Fibroblast of villous mesenchyme (primary cell): ENCODE measurements around a stretch of chr16.

DNA sequence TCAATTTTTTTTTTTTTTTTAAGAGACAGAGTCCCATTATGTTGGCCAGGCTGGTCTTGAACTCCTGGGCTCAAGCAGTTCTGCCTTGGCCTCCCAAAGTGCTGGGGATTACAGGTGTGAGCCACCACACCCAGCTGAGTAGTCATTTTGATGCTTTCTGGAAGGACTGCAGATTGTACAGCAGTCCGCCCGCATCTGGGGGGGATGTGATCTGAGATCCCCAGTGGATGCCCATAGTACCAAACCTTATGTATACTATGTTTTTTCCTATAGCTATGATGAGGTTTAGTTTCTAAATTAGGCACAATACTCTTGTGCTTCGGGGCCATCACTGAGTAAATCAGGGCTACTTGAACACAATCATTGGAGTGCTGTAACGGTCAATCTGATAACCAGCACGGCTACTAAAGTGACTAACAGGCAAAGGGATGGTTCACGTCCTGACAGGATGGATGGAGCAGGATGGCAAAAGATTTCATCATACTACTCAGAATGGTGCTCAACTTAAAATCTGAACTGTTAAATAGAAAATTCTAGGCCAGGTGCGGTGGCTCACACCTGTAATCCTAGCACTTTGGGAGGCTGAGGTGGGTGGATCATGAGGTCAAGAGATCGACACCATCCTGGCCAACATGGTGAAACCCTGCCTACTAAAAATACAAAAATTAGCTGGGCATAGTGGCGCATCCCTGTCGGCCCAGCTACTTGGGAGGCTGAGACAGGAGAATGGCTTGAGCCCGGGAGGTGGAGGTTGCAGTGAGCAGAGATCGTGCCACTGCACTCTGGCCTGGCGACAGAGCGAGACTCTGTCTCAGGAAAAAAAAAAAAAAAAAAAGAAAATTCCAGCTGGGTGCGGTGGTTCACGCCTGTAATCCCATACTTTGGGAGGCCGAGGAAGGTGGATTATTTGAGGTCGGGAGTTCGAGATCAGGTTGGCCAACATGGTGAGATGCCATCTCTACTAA lies 7.1 kb downstream of the TUFM start:
- CAGE, long polyA plus RNA: no peak

GRCh38 chr16:28990173-28990817 lies 5.4 kb downstream of the LAT start:
- CAGE, long polyA plus RNA: no peak

- CAGE, long polyA plus RNA: no peak
Observed at GRCh38 chr16:29118214-29118911, 133.5 kb downstream of the LAT start.

- CAGE, long polyA plus RNA: no peak
Observed at GRCh38 chr16:29154666-29155434, 170.0 kb downstream of the LAT start.

DNA sequence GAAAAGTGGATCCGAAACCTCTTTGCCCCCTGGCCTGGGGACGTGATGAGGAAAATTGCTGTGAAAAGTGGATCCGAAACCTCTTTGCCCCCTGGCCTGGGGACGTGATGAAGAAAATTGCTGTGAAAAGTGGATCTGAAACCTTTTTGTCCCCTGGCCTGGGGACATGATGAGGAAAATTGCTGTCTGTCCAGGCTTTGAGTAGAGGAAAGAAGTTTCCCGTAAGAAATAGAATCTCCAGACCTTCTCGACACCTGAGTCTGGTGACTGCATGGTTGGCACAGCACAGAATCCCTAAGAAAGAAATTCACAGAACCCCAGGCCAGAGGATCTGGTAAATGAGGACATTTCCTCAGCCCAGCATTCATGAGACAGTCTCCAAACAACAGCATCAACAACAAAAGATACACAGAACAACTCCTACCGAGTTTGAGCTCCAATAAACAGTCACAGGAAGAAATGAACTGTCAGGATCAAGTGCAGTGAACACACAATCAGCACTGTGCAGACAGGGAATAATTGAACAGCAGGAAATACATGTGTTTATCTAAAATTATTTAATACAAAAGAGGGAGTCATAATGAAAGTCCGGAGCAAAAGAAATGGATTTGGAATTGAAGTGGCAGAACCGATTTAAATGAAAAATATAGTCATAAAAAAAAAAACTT lies 189.0 kb downstream of the LAT start:
- CAGE, long polyA plus RNA: no peak

GRCh38 chr16:29200161-29200952 lies 206.2 kb downstream of the NPIPB11 start:
- CAGE, long polyA plus RNA: no peak

DNA sequence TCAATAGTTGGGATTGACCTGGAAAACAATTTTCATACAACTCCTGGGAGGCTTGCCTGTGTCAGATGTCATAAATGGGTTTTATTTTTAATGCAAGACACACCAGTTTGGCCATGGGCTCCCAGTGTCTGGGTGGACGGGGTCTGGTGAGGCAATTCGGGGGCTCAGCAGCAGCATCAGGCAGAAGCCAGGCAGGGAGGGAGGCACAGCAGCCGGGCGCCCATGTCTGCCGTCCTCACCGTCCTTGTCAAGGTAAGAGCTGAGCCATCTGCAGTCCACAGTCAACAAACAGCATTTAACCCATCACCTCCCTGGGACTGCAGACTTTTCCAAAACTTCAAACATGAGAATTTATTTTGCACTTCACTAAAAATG lies 150.5 kb downstream of the NPIPB11 start:
- CAGE, long polyA plus RNA: no peak

DNA sequence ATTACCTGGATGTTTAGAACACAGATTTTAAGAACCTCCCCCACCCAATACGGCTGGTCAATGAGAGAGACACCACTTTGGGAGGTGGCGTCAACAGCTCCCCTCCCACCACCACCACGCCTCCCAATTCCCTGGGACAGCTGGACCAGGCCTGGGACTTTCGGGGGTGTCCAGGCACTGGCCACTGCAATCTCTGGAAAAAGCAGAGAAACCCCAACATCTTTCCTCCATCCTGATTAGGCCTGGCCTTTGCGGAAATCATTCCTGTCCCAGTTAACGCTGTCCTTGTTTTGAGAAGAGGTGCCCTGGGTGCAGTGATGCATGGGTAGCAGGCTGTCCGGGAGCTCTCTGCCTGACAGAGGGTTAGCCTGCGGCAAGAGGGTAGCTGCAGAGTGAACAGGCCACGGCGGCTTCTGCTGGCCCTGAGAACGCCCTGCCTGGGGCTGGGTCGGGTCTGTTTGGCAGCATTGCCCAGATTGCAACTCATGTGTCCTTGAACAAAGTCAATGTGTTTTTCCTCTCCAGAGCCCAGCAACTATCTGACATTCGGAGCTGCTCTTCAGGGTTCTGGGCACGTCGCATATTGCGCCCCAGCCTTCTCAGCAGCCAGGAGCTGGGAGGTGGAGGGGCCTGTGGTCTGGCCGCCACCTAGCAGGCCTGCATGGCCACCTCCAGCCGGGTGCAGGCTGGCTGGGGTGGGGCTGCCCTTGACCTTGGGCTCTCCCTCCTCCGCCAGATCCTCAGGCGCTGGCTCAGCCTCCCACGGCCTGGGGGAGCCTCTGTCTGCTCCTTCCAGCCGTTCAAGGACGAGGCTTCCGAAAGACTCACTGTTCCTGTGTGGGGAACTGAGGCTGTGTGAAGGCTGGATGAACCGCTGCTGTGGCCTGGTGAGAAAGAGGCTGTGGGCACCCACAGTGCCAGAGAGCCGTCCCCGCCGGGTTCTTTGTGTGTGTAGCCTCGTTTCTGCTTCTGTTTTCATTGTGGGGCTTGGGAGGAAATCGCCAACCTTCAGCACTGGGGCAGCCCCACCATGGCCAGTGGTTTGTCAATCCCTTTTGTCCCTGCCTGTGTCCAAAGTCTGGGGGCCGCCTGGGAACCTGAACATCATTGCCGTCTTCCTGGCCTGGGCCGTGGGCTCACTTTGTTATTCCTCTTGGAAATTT lies 146.7 kb downstream of the NPIPB11 start:
- CAGE, long polyA plus RNA: no peak

GRCh38 chr16:29260616-29261088 lies 145.9 kb downstream of the NPIPB11 start:
- CAGE, long polyA plus RNA: no peak

DNA sequence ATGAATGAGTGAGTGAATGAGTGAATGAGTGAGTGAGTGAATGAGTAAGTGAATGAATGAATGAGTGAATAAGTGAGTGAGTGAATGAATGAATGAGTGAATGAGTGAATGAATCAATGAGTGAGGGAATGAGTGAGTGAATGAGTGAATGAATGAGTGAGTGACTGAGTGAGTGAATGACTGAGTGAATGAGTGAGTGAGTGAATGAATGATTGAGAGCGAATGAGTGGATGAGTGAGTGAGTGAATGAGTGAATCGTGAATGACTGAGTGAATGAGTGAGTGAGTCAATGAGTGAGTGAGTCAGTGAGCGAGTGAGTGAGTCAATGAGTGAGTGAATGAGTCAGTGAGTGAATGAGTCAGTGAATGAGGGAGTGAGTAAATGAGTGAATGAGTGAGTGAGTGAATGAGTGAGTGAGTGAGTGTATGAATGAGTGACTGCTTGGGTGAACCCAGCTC lies 133.0 kb downstream of the NPIPB11 start:
- CAGE, long polyA plus RNA: no peak

DNA sequence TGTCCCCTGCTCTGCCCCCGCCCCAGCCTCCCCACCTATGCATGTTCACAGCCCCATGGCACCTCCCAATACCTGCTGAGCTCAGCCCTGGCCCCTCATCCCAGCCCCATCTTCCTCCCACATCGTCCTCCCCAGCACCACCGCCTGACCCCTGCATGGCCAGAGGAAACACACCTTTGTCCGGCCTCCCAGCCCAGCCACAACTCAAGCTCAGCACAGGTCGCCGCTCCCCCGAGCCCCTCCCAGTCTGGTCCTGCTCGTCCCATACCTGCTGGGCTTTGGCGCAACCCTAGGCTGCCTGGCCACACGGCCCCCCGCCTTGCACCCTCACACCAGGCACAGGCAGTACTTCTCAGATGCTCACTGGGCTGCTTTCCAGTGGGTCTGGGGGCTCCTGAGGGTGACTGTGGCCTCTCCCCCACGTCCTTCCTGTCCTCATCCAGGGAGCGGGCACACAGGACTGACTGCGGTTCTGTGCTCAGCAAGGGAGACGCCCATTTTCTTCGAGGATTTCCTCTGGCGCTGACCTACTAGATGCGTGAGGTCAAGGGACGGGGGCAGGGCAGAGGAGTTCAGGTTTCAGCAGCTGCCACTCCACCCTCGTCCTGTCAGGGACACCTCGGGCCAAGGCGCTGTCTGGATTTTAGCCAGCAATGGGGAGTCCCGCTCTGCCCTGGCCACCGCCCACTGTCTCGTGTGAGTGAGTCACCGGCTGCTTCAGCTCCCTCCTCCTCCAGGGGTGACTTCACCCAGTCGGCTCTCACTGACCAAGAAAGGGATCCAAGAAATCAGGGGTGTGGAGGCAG lies 115.9 kb downstream of the NPIPB11 start:
- CAGE, long polyA plus RNA: no peak

- CAGE, long polyA plus RNA: no peak
Observed at GRCh38 chr16:29337250-29337825, 69.2 kb downstream of the NPIPB11 start.

GRCh38 chr16:29599965-29601195 lies 62.7 kb upstream of the SPN start:
- CAGE, long polyA plus RNA: no peak

GRCh38 chr16:29721394-29721982 lies 24.3 kb downstream of the C16orf54 start:
- CAGE, long polyA plus RNA: no peak

DNA sequence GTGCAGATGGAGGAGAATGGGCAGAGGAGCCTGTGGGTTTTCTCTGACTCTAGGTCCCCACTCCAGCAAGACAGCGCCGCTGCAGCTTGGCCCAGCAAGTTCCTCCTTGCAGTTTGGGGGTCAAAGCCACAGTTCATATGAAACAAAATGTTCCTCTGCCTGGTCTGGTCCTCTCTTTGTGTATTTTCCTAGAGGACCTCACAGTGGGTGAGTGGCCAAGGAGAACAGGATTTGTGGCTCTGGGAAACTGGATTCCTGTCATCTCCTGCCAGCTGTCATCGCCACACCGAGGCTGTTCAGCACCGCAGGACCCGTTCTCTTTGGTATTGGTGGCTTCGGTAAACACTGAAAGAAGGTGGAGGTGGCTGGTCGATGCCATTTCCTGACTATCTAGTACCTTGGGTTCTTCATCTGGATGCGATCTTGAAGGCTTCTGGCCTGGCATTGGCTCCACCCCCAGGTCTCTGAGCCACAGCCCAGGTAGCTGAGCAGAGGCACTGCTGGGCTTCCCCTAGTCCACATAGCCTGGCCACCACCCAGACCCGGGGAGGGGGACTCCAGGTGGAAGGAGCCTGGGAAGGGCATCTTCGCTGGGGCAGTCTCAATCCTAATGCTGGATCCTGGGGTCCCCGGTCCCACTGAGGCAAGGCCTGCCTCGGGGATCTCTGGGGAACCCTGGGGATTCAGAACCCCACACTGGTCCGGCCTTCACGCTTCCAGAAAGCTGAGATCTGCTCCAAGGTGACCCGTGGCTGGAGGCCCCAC lies 2.0 kb downstream of the C16orf54 start:
- CAGE, long polyA plus RNA: no peak

GRCh38 chr16:29745121-29745847 lies 506 bp downstream of the C16orf54 start:
- CAGE, long polyA plus RNA: no peak

GRCh38 chr16:29809848-29809959 lies 2.3 kb upstream of the PRRT2 start:
- CAGE, long polyA plus RNA: no peak

DNA sequence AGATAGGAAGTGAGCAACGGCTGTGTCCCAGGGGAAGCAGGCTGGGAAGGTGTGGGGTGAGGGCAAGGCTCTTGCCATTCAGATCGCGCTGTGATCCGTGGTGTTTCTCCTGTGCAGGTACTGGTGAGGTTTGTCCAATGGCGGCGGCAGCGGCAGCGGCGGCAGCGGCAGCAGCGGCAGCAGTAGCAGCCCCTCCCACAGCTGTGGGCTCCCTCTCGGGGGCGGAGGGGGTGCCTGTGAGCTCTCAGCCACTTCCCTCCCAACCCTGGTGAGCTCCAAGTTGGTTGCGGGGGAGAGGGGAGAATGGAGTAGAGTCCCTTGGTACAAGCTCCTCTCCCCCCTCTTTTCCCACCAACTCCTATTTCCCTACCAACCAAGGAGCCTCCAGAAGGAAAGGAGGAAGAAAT lies 2.0 kb upstream of the PRRT2 start:
- CAGE, long polyA plus RNA: no peak

DNA sequence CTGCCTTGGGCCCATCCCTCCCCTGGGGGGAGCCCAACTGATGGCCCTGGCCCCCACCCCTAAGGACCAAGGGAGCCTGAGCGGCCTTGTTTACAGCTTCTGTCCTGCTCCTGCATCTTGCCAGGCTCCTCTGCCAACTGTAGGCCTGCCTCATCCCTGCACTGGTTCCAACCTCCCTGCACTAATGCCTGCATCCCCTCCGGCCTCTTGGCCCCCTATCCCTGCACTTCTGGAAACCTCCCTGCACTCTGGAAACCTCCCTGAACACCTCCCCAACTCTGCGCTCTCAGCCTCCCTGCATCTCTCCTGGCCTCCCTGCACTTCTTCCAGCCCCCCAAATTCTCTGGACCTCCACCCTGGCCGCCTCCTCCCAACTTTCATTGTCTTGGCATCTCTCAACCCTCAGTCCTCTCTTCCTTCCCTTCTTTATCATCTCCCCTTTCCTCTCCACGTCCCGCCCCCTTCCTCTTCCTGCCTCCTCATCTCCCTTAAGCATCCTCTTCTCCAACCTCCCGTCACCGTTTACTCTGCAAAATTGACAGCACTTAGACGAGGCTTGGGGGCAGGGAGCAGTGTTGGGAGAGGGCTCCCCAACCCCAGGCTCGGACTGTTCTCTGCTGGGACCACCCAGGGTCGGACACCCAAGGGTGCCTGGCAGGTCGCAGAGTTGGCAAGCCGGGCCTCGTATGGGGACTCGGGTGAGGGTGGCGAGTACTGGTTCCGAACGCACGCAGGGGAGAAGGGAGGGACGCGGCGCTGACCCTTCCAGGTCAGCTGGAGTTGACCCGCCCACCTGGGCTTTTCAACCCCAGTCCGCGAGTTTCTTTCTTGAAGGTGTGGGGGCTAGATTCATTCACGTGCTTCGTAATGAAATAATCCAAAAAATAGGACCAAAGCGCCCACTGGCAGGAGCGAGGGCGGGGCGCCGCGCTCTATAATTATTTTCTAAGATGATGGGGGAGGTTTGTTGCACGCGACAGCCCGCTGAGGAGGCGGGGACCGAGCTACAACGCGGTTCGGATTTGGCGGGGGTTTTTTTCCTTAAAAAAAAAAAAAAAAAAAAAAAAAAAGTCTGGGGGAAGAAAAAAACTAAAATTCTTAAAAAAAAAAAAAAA lies 913 bp upstream of the PAGR1 start:
- CAGE, long polyA plus RNA: no peak

DNA sequence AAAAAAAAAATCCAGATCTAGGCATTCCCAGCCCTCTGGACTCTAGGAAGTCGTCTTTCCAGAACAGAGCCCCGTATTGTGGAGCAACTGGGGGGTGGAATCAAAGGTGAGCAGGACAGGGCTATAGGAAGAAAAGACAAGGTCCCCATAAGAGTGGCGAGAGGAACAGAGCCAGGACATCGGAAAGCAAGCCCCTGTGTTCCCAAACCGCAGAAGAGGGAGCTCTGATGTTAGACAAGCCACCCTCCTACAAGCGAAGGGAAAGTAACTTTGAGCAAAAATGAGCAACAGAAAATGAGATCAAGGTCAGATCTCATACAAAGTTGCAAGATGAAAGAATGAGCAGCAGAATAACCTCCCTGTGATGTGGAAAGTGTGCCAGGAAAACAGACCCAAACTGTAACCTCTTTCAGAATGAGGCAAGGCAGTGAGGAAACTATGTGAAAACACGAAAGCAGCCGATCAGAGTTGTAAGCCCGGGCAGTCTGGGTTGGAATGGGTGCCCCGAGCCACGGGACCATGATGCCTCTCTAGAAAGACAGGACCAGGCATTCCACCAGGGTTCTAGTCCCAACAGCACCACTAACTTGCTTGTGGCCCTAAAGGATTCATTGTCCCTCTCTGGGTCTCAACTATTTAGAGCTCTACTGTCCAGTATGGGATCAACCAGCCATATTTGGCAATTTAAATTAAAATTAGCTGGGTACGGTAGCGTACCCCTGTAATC lies 6.8 kb downstream of the MVP start:
- CAGE, long polyA plus RNA: no peak